Peripheral blood mononuclear cell (primary cell): ENCODE measurements around a stretch of chr16.

- PRO-cap, 8 experiments = no peak in any of the 8 experiments
Measured at GRCh38 chr16:81340737-81341430, 26.1 kb downstream of the GAN start.

DNA sequence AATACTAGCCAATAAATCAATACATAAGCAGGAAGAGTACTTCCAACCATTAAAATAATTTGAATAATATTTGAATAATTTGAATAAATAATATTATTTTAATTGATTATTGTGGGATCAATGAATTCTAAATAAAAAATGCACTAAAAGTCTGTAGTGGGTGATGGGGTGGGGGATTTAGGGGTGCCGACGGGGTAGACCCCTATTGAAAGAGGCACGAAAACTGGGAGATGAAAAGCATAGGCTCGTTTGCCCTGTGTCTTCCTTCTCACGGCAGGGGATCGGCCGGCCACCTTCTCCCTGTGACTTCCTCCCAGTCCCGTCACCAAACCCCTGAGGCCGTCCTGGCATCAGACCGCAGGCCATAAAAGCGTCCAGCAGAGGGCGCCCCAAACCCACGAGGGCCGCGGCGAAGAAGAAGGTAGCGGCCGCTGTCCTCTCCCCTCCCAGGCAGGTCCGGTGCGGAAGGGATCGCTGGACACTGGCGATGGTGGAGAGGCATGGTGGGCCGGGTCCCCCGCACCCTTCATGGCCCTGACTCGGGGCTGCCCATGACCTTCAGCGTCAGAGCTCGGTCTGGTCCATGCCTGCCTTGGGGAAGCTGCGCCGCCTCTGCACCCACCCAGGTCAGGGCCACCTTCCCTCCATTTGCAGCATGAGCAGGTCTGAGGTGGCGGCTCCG is 41.1 kb upstream of the CMIP start:
- PRO-cap, 8 experiments = no peak in any of the 8 experiments

GRCh38 chr16:81407161-81407653 is 37.4 kb upstream of the CMIP start:
- PRO-cap, 8 experiments = no peak in any of the 8 experiments

DNA sequence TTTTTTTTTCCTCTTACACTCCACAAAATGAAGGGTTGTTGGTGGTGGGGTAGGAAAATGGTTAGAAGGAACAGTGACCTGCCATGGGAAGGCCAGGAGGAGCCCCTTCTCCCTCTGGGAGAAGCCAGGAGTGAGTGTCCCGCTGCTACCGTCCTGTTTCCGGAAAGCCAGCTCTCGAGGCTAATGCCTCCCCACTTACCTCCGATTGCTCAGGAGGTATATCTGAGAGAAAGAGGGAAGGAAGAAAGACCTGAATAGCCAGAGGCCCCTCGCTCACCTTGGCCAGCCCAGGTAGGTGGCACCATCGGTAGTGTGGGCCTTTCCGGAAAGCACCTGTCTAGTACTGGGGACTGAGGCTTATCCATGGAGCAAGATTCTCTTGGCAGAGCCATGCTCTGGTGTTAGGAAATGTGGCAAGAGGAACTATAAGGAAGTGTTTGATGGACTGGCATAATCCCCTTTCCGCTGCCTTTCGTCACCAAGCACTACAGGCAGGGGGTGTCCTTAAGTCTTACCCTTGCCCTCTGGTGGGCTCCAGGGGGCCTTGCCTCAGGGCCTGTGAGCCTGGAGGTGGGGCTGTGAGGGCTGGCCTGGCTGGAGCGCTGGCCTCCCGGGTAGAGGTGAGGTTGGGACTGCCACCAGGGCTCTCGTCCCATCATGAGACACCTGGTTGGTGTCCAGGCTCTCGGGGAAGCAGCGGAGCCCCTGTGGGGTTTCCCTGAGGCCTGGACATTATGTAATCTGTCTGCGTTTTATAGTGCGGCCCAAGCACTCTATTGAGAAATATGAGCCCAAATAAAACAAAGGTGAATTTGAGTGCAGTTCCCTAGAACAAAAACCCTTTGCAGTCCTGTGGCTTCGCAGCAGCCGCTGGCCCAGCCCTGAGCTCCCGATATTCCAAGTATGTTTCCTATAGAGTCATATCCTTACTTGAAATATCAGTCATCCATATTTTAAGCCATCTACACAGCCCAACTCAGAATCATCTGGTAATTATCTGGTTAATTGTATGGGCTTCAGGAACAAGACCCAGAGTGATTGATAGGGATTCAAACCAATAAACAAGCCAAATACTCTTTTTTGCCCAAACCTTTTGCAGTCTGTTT is 3.0 kb downstream of the CMIP start:
- PRO-cap, 8 experiments = peak in 2 of 8 experiments; most common plus-strand start position 453 of the sequence (in 1); most common minus-strand start position 373 of the sequence (in 2)

GRCh38 chr16:81450404-81451245 is 6.0 kb downstream of the CMIP start:
- PRO-cap, 8 experiments = peak in 1 of 8 experiments; most common plus-strand start chr16:81450630 (in 1)

DNA sequence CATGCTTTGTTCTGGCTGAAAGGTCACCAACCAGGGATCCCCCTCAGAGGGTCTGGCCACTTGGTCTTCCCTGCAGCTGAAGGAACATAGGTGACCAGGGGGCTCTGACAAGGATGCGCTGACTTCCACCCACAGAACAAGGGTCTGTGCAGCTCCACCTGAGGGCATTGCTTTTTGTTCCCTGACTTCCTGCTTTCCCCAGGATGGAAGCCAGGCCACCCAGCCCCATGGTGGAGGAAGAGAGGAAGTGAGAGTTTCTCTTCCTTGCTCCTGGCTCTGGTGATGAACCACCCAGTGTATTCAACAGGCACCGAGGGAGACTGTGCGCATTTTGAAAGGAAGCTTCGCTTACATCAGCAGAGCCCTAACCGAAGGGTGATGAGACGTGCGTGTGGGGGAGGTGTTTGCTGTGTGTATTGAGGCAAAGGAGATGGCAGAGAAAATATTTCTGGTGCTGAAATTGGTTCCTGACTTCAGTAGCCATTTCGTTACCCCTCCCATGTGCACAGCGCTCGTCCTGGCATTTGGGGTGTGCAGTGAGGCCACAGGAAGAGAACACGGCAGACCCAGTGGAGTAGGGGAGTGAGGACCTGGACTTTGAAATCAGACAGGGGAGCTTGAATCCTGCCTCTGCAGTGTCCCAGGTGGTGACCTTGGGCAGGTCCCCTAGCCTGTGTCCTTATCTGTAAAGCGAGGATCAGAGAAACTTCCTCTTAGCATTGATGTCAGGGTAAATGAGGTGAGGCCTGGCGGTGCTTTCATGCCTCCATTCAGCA is 7.2 kb downstream of the CMIP start:
- PRO-cap, 8 experiments = peak in 7 of 8 experiments; most common plus-strand start position 254 of the sequence (in 1); most common minus-strand start position 324 of the sequence (in 7)

GRCh38 chr16:81463196-81463715 is 18.6 kb downstream of the CMIP start:
- PRO-cap, 8 experiments = peak in 5 of 8 experiments; most common plus-strand start chr16:81463597 (in 5)

GRCh38 chr16:81488837-81489797 is 44.5 kb downstream of the CMIP start:
- PRO-cap, 8 experiments = peak in 2 of 8 experiments; most common plus-strand start chr16:81489292 (in 2)

GRCh38 chr16:81495627-81496622 is 51.3 kb downstream of the CMIP start:
- PRO-cap, 8 experiments = peak in 1 of 8 experiments; most common plus-strand start chr16:81495974 (in 1)

- PRO-cap, 8 experiments = no peak in any of the 8 experiments
Measured at GRCh38 chr16:81633742-81634178, 145.3 kb upstream of the PLCG2 start.

DNA sequence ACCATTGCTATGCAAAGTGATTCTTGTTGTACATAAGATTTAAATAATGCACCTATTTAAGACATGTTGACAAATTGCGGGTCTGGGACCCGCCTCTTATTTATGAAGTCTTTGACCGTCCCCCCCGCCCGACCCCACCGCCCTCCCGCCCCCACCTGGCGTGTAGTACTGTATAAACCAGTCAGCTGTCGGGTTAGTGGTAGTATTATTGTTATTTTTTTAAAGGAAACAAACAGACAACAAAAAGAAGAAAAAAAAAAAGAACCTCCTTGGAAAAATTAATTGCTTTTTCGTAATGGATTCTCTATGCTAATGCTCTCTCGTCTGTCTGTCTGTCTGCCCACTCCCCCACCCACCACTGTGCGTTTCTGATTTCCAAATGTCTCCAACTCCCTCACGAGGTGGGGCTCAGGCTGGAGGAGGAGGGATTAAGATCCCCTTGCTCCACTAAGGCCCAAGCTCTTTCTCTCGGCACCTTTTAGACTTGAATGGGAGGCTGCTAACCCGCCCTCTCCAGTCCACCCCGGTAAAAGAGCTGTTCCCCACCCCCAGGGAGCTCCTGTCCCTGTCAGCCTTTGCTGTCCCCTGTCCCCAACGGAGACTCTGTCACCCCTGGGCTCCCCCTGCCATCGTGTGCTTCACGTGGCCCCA is 68.7 kb upstream of the PLCG2 start:
- PRO-cap, 8 experiments = no peak in any of the 8 experiments

DNA sequence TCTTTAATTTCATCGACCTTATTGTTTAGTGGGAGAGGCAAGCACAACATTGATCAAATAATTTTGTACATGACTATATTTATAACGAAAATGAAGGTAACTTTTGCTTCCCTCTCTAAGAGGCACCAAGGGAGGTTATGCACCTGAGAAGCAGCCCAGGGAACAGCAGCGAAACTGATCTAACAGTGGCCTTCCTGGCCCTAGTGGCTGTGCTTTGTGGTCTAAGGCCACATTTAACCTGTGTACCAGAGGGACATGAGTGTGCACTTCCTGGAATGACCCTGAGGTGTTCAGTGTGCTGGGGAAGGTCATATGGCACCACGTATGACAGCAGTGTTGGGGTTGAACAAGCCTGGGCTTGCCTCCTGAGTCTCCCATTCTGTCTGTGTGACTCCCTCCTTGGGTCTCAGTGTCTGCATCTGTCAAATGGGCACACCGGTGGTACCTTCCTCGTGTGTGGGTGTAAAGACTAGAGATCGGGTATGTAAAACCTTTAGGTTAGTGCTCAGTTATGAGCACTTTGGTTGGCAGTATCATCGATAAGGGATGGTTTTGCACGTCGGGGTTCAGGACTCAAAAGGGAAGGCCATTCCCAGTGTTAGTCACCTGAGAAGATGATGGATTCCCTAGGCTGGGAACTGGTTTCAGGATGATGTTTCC is 31.8 kb downstream of the PLCG2 start:
- PRO-cap, 8 experiments = no peak in any of the 8 experiments

DNA sequence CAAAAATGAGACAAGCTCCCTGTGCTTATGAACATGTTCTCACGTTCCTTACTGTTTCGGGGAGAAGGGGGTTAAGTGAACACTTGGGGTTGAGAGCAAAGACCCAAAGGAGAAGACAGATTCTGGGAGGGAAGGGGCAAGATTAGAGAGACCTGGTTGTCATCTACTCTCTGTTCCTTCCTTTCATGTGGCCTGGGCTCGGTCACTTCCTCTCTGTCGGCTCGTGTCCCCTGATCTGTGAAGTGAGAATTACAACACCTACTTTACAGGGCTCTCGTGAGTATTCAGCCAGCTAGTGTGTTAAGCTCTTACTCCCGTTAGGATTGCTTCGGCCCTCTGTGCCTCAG is 38.7 kb downstream of the PLCG2 start:
- PRO-cap, 8 experiments = peak in 6 of 8 experiments; most common plus-strand start position 205 of the sequence (in 2); most common minus-strand start position 187 of the sequence (in 5)

- PRO-cap, 8 experiments = no peak in any of the 8 experiments
Measured at GRCh38 chr16:82098611-82099019, 63.6 kb downstream of the HSD17B2 start.

- PRO-cap, 8 experiments = no peak in any of the 8 experiments
Measured at GRCh38 chr16:82481208-82481418, 145.7 kb upstream of the CDH13 start.

- PRO-cap, 8 experiments = no peak in any of the 8 experiments
Measured at GRCh38 chr16:82655819-82656239, 29.1 kb downstream of the CDH13 start.

DNA sequence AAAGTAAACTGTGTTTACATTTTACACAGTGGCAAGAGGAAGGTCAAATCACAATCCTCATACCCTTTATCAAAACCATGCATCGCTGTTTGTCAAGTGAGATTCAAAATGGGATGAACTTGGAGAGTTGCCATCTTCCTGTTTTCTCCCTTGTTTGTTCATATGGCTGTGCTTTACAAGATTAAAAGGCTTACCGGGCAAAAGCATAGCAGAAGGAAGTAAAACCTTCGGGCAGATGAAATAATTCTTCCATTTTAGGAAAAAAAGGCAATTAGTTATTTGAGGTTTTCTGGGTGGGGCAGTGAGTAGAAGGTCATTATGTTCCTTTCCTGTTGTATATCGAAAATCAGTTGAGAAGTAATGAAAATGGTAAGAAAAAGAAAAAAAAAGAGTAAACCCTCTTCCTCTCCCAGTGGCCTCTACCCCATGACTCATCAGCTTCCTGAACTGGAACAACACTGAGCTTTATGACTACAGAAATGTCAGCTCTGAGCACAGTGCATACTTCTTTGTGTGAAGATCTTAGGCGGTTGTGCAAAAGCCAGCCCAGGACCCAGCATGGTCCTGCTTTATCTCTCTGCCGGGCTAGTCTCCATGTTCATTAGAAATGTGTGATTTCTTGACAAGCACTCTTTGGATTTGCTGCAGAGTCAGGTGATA is 369.2 kb downstream of the CDH13 start:
- PRO-cap, 8 experiments = no peak in any of the 8 experiments

- PRO-cap, 8 experiments = no peak in any of the 8 experiments
Measured at GRCh38 chr16:83473317-83473516, 334.6 kb upstream of the HSBP1 start.

DNA sequence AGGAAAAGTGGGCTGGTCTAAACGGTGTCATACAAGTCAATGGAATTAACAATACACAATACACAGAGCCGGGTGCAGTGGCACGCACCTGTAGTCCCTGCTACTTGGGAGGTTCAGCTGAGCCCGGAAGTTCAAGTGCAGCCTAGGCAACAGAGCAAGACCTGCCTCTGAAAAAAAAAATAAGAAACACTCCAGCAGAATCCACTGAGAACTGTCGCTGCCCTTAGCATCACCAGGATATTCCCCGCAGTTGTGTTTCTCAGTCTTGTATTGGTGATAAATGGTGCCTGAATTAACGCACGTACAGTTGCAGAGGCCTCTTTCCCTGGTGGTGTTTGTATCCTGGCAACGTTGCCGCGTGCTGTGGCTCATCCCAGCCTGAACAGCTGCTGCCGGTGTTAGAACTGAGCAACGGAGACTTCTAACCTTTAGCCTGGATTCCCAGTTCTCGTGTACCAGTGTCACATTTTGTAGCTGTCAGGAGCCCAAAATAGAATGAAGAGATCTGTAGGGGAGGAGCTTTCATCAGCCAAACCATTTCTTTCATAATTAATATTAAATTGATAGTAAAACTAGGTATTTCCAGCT is 4.8 kb downstream of the MLYCD start:
- PRO-cap, 8 experiments = no peak in any of the 8 experiments

- PRO-cap, 8 experiments = no peak in any of the 8 experiments
Measured at GRCh38 chr16:83918794-83919753, 20.2 kb downstream of the MLYCD start.